Frontal cortex (tissue), 2 donors: ENCODE measurements around a stretch of chr7.

DNA sequence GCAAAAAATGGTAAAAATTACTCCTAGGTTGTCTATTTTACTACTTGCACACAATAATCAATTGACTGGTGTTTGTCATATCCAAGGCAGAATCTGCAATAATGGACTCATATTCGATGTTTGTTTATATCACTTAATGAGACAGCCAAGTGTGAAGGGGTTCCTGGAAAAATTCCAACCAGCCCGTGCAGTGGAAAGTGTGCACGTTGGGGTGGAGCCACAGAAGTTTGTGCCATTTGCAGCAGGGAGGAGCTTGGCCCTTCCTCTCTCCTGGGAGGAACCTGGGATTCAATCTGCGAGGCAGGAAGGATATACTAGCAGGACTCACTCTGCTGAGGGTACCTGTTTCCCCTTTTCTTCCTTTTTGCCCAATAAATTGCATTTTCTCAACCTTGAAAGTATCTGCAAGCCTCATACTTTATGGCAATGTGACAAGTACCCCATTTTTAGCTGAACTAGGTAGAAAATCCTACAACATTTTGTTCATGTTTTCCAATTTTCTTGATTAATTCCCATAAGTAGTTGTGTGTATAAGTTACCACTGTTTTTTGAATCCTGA, 80.9 kb downstream of the AHR start:
- RAMPAGE, long total RNA: no peak

DNA sequence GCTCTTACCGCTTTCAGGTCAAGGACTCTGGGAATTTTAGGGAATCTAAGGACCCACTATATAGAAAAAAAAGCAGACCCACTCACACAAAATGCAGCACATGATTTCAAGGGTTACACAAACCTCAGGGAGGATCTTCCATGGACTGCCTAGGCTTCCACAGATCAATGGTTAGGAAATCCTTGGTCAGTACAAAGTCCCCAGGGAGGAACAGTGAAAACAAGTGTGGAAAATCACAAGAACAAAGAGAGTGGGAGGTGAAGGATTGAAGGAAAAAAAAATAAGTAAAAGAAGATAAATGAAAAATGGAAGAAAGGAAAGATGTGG, 188.4 kb downstream of the AHR start:
- RAMPAGE, long total RNA: no peak

DNA sequence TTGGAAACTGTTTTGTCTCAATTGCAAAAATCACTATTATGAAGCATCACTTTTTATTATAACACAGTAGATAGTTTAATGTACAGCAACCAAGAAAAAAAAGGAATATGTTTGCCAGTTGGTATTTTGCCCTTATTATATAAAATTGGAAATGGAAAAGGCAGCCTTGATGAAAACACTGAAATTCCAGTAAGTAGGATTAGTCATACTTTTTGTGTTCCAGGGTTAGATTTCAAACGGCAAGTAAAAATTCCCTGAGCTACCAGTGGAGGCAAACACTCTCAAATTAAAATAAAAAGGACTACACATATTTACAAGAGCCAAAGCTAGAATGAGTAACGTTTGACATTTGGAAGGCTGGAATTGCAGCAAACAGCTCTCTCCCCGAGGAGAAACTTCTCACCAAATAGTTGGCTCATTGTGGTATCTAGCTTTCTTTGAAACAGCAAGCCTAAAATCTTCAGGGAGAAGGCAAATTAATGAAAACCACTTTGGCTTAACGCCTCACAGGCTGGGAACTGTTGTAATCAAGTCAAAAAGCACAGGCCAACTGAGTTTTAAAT, 288.5 kb downstream of the SNX13 start:
- RAMPAGE, long total RNA: no peak

- RAMPAGE, long total RNA: no peak
These were observed 952 bp upstream of the SNX13 start for GRCh38 chr7:17941201-17941690.

DNA sequence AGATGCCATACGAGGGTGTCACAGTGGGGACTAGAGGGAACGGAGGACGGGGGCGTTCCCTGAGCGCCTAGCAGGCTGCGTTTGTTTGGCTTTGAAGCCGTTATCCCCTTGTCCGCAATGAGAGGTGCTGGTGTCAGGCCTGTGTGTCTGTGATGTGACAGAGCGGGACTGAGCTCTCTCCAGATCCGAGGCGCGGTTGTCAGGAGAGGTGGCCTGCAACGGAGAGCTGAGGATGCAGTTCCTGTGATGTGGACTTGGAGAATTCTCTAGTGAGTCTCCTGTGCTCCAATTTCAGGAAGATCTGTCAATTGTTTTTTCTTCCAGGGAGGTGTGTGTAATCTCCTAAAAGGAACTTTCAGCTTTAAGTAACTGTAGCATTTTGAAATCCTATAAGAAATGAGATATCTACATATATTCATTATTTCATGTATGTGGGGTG, 60.1 kb upstream of the PRPS1L1 start:
- RAMPAGE, long total RNA: no peak

GRCh38 chr7:18178032-18178830, 150.6 kb upstream of the PRPS1L1 start:
- RAMPAGE, long total RNA: no peak

- RAMPAGE, long total RNA: no peak
These were observed 588 bp downstream of the HDAC9 start for GRCh38 chr7:18496100-18496573.

- RAMPAGE, long total RNA: no peak
These were observed 10.2 kb downstream of the HDAC9 start for GRCh38 chr7:18505844-18506074.

DNA sequence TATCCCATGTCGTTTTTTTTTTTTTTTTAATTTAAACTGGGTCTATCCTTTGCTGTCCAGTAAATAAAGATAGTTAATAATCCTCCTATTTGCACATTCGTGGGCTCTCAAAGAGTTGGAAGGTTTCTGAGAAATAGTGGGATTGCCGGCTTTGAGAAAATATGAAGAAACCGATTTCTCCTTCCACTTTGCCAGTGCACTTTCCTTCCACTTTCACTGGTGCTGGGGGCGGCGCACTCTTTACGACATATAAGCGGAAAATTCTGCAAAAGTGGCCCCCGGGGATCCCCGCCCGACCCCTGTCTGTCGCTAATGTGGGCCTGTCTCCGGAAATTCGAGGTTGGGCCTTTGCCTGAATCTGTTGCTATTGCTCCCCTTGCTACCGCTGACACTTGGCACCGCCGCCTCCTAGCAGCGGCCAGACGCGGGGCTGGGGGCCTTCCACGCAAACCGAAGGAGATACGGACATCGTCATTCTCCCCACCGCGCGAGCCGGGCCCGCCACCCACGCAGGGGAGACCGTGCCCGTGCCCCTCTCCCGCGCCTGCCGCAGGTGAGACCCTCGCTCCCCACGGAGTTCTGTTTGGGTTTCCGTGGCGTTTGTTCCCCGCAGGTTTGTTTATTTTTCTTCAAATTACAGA, 5.2 kb downstream of the TWIST1 start:
- RAMPAGE, long total RNA: no peak

- RAMPAGE, long total RNA: no peak
These were observed 766 bp upstream of the TWIST1 start for GRCh38 chr7:19118079-19118725.

DNA sequence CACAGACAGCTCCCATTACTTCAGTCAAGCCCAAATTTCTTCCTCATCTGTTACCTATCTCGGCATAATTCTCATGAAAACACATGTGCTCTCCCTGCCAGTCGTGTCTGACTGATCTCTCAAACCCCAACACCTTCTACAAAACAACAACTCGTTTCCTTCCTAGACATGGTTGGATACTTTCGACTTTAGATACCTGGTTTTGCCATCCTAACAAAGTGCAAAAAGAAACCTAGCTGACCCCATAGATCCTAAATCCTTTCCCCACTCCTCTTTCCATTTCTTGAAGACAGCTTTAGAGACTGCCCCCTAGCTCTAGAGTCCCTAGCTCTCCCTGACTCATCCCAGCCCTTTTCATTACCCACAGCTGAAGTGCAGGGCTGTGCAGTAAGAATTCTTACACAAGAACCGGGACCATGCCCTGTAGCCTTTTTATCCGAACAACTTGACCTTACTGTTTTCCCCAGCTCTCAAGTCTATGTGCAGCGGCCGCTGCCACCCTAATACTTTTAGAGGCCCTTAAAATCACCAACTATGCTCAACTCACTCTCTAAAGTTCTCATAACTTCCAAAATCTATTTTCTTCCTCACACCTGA, 93.1 kb downstream of the MACC1 start:
- RAMPAGE, long total RNA: no peak

DNA sequence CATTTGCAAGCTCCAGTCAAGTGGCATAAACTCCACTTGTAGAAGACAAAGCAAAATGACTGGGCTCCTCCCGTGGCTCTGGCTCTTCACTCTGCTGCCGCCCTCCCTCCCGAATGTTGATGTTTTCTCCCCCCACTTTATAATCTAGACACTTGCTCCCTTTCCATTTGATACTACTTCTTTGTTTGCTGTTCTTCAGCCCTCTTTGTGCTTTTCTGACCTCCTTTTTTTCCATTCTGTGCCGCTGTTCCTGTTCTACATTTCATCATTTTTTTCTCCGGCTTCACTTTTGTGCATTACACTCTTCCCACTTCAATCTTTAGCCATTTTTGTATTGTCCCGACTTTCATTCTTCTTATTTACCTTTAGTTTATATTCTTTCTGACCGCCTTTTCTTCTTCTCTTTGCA, 22.7 kb upstream of the ITGB8 start:
- RAMPAGE, long total RNA: no peak

GRCh38 chr7:20716881-20717180, 69.9 kb downstream of the SP8 start:
- RAMPAGE, long total RNA: no peak

DNA sequence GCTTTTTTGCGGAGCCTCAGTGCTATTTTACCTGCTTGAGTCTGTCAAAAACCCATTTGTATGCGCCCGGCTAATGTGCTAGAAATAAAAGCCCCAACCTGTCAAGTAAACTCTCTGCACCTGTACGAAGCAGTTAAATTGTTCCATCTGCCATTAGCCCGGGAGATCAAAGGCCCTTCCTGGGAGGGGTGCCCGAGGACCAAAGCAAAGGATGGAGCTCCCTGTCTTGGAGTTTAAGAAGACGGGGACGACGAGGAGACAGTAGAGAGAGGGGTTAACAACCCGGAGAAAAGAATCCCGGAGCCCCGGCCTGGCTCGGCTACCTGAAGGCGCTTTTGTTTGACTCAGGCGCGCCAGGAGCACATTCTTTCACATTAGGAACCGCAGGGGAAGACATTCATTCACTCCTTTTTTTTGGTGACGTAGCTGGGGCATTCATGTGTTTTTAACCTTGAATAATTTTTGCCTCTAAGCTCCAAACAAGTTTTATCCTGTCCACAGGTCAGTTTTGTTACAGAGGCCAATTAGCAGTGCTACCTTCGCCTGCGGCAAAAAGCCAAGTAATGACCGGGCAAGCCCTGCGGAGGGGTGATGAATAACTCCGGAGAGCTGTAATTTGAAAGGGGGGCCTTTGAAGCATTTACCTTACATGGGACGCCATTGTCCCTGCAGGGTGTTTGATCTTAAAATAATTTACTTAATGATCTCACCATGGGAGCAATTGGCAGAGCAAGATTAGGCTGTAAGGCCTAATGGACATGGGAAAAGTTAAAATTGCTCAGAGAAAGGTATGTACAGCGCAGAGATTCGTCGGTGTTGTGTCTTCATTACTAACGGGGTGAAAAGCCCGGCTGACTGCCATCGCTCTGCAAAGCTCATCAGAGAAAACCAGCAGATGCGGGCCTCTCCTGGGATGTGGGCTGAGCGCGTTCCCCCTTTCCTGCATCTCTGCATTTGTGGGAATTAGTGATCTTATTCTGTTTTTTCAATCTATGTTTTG, 258.0 kb upstream of the SP4 start:
- RAMPAGE, long total RNA: no peak

- RAMPAGE, long total RNA: no peak
These were observed 15.5 kb upstream of the SP4 start for GRCh38 chr7:21412443-21412753.

- RAMPAGE, long total RNA: no peak
These were observed 202.8 kb downstream of the RAPGEF5 start for GRCh38 chr7:22153977-22154789.

DNA sequence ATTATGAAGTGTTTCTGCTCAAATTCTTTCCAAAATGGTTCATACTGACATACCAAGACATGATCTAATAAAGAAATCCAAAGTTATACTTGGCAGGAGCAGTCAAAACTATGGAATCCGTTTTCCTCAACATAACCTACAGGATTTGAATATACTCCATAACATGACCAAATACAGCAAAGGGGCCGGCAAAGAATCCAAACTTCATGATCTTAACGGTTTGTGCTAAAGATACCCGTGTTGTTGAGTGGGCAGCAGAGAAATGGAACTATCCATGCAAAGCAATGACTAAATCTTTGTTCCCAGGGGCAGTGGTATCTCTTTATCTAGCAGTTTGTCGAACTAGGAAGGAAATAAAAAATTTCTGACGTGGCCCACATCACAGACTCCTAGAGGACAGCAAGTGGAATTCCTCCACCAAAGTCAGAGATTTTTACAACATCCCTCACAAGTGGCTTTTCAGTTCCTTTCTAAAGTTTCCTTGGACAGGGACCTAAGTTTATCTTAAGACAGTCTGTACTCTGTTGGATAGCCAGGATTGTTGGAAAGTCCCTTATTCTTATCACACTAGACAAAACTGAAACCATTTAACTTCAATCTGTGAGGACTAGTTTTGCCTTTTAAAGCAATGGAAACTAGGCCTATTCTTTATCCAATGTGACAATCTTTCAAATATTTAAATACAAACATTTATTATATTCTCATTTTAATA, 136.1 kb downstream of the RAPGEF5 start:
- RAMPAGE, long total RNA: no peak

DNA sequence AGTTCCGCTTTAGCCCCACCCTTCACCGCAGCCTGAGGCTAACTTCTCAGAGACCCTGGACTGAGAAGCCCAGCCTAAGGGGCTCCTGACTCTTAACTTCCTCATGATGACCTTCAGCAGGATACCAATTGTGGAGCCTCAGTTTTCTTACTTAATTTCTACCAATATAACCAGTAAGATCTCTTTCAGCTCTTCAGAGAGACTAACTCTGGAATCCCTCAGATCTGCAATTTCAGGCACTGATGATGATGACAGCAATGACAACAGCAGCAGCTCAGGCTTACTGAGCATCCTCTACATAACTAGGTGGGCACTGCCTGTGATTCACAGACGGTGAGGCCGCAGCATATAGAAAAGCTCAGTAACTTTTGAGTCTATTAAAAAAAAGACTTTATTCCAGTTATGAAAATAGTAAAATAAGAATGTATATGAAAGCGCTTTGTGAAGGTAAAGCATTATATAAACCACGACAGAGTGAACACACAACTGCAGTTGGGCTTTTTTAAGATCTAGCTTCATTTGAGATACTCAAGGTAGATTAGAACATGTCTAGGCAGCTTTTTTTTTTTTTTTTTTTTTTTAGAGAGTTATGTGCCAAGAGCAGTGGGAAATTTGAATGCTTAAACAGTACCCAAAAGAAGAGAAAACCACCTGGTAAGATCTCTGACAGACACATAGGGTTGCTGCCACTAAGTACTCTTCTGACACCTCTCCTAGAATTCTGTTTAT, 11.7 kb downstream of the RAPGEF5 start:
- RAMPAGE, long total RNA: no peak

- RAMPAGE, long total RNA: no peak
These were observed 6.9 kb upstream of the RAPGEF5 start for GRCh38 chr7:22363771-22364400.

- RAMPAGE, long total RNA: no peak
These were observed 66.9 kb downstream of the STEAP1B start for GRCh38 chr7:22433116-22433385.